Placental pericyte (primary cell): ENCODE results near the genes ZBBX and SKIL.

- CAGE, long polyA plus RNA = no peak
These were observed at the start of gene ZBBX for GRCh38 chr3:167379931-167380565. TSS of gene ZBBX (minus strand) at chr3:167380297.

GRCh38 chr3:167723669-167724451 lies 10.8 kb downstream of the PDCD10 start:
- CAGE, long polyA plus RNA = no peak

GRCh38 chr3:167870019-167870687 lies 134.6 kb downstream of the SERPINI1 start:
- CAGE, long polyA plus RNA = no peak

GRCh38 chr3:167992566-167992927 lies 103.2 kb downstream of the GOLIM4 start:
- CAGE, long polyA plus RNA = no peak

DNA sequence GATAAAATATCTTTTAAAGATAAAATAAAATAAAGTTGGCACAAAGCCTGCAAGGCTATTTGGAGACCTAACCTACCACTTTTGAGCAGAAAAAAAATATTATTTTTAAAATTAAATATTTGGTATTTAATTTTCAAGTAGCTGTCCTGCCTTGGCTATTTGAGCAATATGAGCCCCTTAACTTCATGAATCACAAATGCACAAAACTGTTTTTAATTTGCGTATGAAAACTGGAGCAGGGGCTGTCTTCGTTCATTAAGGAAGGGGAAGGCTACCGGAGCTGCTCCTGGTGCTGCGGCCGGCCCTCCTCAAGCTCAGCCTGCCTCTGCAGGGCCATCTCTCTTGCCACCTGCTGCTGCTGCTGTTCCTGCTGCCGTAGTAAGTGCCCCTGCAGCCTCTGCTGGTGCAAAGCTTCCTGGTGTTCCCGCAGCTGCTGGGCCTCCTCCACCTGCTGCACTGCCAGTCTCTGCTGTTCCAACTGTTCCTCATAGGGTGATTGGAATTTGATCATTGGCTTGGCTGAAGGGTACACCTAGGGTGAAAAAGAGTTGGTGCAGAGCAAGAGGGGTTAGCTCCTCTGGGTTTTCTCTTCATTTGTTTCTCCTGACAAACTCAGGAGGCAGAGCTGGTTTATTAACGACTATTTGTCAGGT lies 66.1 kb downstream of the GOLIM4 start:
- CAGE, long polyA plus RNA = no peak

- CAGE, long polyA plus RNA = no peak
These were observed 421.8 kb upstream of the GOLIM4 start for GRCh38 chr3:168517384-168518134.

DNA sequence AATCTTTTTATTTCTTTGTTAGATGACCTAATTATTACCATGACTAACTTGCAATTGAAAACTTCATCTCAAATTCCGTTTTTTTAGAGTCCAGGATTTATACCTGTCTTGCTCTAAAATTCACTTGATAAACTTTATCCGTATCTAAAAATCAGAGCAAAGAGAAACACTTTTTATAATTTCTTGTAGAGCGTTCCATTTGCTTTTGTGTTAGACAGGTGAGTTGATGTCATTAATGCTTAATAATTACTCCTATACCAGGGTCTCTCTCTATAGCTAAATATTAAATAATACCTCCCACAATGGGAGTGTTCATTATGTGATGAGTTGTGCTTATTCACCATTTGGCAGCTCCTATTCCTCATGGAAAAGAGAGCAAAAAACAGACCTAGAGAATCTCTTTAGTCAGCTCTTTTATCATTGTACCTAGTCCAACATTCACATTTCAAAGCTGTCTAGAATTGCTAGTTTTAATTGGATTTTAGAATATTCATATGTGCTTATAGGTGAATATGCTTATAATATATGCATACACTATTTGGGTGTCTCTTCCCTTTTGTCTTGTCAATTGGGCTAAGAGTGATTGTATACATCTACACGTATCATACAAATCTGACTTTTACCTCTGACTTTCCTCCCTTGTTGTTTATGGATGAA lies 522.2 kb downstream of the MECOM start:
- CAGE, long polyA plus RNA = no peak

GRCh38 chr3:169268385-169269016 lies 395.0 kb downstream of the MECOM start:
- CAGE, long polyA plus RNA = no peak

DNA sequence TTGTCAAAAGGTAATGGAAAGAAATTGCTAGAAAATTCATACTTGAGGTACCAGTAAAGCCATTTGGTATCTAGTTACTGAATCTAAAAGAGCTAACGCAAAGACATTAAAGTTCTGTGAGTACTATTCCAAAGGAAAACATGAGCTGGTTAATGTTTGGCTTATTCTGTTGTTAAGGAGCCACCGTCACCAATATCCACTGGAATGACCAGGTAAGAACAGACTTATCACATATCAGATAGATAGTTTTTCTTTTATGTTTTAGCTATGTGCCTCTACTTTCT lies 274.3 kb downstream of the MECOM start:
- CAGE, long polyA plus RNA = no peak

DNA sequence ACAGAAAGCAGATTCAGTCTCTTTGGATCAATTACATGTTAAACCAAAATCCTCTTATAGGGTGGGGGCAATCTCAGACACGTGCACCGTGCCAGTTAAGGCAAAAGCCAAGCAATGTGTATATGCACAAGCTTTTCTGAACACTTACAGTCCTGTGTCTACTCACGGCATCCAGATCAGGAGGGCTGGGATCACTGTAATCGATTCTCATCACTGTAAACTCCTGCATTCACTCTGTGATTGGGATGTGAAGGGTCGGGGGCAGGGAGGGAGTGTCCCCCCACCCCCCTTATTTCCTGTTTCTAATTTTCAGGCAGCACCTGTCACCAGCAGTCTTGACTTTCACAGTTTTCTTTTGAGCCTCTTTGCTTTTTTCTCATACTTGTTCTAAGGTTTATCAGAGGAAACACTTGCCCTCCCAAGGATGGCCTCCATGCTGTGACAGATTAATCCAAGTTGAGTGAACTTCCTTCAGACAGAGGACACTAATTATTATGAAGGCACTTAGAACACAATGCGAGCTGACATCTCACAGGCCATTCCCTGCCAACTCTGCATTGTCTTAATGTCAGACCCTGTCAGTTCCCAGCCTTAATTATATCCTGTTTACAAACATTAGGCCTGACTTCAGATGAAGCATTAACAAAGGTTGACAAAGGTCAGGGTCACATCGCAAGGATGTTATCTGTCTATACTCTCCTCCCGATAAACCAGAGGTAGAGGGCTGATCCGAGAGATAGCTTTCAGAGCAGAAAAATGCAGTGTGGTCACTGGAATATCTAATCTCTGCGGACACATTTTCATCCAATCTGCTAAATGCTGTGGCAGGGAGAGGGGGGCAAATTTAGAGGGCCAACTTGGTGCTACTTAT lies 153.3 kb downstream of the MECOM start:
- CAGE, long polyA plus RNA = no peak

DNA sequence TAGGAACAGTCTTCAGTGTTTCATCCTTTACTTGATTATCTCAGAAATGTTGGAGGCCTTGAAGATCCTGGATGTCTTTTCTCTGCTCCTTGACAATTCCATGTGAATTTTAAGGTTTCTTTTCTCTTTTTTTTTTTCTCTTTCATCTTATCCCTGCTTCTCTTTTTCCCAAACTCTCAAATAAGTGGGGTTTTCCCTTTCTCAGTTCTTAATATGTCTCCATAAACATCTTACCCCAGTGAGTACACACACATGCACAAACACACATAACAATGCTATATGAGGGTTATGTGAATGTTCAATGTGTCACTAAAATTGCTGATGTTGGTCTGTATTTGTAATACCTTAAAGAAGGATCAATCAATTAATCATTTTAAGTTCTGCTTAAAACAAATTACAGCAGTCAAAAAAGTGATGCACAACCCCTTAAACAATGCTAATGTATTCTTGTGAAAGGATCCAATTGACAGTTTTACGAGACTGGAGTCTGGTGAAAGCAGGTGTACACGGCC lies 36.8 kb downstream of the MECOM start:
- CAGE, long polyA plus RNA = no peak

- CAGE, long polyA plus RNA = no peak
These were observed 3.7 kb downstream of the MECOM start for GRCh38 chr3:169659601-169660494.

GRCh38 chr3:169661750-169662243 lies 1.7 kb downstream of the MECOM start:
- CAGE, long polyA plus RNA = no peak

- CAGE, long polyA plus RNA = no peak
These were observed 14.7 kb downstream of the ACTRT3 start for GRCh38 chr3:169754544-169755156.

GRCh38 chr3:169945203-169945643 lies 21.4 kb upstream of the SEC62 start:
- CAGE, long polyA plus RNA = no peak

DNA sequence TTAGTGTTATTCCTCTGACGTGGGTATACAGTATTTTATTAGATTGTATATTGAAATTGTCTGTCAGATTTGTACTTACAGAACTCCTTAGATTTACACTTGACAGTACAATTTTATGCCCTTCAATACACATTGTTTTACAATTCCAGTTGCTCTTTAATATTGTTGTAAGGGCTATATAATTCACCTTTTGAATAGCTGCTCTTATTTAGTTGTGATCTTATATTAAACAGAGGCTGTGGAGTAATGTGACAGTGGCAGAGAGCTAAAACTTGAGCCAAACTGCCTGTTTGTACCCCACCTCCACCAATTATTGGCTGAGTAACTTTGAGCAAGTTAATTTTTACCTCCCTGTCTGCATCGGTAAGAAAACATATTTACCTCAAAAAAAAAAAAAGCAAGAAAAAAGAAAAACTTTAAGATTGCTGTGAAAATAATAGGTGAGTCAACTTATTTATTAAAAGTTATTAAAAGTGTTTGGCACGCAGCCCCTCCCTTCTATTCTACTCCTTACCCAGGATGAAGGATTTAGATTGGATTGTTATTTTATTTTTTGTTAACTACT lies 1.6 kb downstream of the SEC62 start:
- CAGE, long polyA plus RNA = no peak

GRCh38 chr3:169975791-169976282 lies 9.2 kb downstream of the SEC62 start:
- CAGE, long polyA plus RNA = no peak

- CAGE, long polyA plus RNA = no peak
These were observed 2.5 kb downstream of the GPR160 start for GRCh38 chr3:170040197-170040738.

GRCh38 chr3:170357081-170357809 lies at the start of gene SKIL:
TSS of gene SKIL (plus strand) at chr3:170357715.
- CAGE, long polyA plus RNA = no peak

DNA sequence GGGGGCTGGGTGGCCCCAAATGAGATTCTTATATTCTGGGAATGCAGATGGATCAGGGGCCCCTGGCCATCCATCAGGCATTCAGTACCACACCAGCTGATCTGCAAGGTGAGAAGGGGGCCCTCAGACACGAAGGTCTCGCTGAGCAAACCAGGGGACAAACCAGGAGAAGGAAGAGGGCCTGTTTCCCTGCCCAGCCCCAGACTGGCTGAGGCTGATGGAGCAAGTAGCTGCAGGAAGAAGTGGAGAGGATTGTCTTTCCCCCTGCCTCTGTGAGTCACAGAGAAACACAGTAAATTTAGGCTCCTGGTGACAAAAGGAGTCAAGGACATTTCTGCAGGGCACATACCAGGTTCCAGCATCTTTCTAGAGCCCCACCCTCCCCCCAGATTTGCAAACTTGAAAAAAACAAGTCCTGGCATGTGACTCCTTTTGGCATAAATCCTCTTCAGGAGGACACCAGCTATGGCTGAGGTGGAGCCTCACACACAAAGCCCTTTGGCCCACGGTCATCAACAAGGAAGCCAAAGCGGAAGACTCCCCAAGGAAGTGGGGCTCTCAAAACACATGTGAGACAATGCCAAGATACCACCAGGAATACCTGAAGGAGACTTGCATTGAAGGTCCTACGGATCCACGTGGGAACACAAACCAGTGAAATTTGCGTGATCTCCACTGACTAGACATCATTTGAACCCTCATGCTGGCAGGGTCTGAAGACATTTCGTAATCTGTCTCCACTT lies 17.7 kb downstream of the PLD1 start:
- CAGE, long polyA plus RNA = no peak